Endothelial cell of umbilical vein (primary cell): ENCODE measurements around the genes POC1A, PPM1M and GNL3.

DNA sequence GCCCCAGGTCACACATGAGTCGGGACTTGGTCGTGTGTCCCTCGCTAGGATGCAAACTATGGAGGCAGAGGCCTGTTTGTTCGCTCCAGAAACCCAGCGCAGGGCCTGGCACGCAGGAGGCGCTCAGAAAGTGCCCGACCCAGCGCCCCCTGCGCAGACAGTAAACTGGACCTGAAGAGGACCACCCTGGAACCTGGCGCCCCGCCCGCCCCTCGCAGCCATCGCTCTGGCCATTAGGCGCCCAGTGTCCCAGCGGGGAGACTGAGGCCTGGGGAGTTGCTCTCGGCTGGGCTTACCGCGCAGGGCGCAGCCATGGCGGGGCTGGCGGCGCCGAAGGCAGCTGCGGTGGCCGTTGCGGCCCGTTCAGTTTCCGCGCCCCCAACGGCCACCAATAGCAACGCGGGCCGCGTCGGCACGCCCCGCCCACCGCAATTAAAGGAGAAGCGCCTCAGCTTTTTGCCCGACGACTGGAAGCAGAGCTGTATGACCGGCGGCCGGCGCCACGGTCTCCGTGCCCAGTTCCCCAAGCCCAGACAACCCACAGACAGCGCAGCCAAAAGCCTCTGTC lies at the start of gene POC1A:
TSS of gene POC1A (minus strand) at position 365 of the 568 bp plus-strand sequence.
- PRO-cap, result bidirectional peak, plus-strand start at position 463 of the sequence, minus-strand start at position 308 of the sequence
CAGE:
- cytosol, long polyA minus RNA, result no peak
- cytosol, long polyA plus RNA, result start-site peak on the minus strand centred at position 340 of the sequence, 36 bp wide, 58 and 117 reads in 2 replicates
- long polyA plus RNA, result start-site peak on the minus strand centred at position 337 of the sequence, 40 bp wide, 113 and 75 reads in 2 replicates
- nucleus, long polyA minus RNA, result start-site peak on the minus strand centred at position 325 of the sequence, 16 bp wide, 27 reads
- nucleus, long polyA plus RNA, result no peak

- PRO-cap, result no peak
CAGE:
- cytosol, long polyA minus RNA, result no peak
- cytosol, long polyA plus RNA, result no peak
- long polyA plus RNA, result no peak
- nucleus, long polyA minus RNA, result no peak
- nucleus, long polyA plus RNA, result no peak
Observed at GRCh38 chr3:52177414-52178094, 20.4 kb upstream of the ALAS1 start.

- PRO-cap, result no peak
CAGE:
- cytosol, long polyA minus RNA, result no peak
- cytosol, long polyA plus RNA, result no peak
- long polyA plus RNA, result no peak
- nucleus, long polyA minus RNA, result no peak
- nucleus, long polyA plus RNA, result no peak
Observed at GRCh38 chr3:52183666-52184357, 14.1 kb upstream of the ALAS1 start.

GRCh38 chr3:52204258-52204919 lies 6.4 kb downstream of the ALAS1 start:
- PRO-cap, result no peak
CAGE:
- cytosol, long polyA minus RNA, result no peak
- cytosol, long polyA plus RNA, result no peak
- long polyA plus RNA, result no peak
- nucleus, long polyA minus RNA, result no peak
- nucleus, long polyA plus RNA, result no peak

- PRO-cap, result no peak
CAGE:
- cytosol, long polyA minus RNA, result no peak
- cytosol, long polyA plus RNA, result no peak
- long polyA plus RNA, result no peak
- nucleus, long polyA minus RNA, result no peak
- nucleus, long polyA plus RNA, result no peak
Observed at GRCh38 chr3:52209962-52211029, 12.3 kb downstream of the ALAS1 start.

- PRO-cap, result bidirectional peak, plus-strand start at chr3:52245758, minus-strand start at chr3:52245826; bidirectional peak, plus-strand start at chr3:52246010, minus-strand start at chr3:52245987
CAGE:
- cytosol, long polyA minus RNA, result no peak
- cytosol, long polyA plus RNA, result no peak
- long polyA plus RNA, result no peak
- nucleus, long polyA minus RNA, result start-site peak on the plus strand at chr3:52245722-52245785, 7 reads; start-site peak on the plus strand at chr3:52245991-52246173, 6 reads
- nucleus, long polyA plus RNA, result no peak
Observed at GRCh38 chr3:52245226-52246386, at the start of gene PPM1M. Gene PPM1M (plus strand): TSS chr3:52245759.

GRCh38 chr3:52289245-52290171 lies 1.9 kb downstream of the GLYCTK start:
- PRO-cap, result no peak
CAGE:
- cytosol, long polyA minus RNA, result no peak
- cytosol, long polyA plus RNA, result no peak
- long polyA plus RNA, result no peak
- nucleus, long polyA minus RNA, result no peak
- nucleus, long polyA plus RNA, result no peak

- PRO-cap, result no peak
CAGE:
- cytosol, long polyA minus RNA, result no peak
- cytosol, long polyA plus RNA, result no peak
- long polyA plus RNA, result no peak
- nucleus, long polyA minus RNA, result no peak
- nucleus, long polyA plus RNA, result no peak
Observed at GRCh38 chr3:52297996-52299206, 10.8 kb downstream of the GLYCTK start.

DNA sequence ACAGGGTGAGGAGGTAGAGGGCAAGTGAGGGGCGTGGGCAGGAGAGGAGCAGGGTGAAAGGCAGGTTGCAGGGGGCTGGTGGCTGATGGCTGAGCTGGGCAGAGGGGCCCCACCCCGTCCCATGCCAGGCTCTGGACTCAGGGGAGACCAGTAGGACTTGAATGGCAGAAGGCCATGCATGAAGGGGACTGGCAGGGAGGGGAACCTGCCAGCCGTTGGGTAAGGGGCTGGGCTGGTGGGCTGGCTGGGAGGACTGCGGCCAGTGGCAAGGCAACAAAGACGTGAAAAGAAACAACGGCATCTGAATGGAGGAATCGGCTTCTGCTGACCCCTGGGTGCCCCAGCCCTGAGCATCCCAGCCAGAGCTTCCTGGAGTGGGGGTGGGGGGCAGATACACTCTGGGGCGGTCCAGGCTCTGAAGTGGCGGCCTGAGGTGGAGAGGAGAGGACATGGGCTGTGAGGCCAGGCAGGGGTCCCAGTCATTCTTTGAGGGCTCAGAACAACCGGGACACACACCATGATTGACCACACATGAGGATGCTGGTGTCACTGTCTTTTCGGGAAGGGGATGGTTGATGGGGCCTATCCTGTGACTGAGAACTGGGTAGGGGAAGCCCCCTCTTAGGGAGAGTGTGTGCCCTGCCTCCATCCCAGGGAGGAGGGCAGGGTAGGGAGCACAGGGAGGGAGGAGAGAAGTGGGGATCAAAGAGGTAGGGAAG lies 11.7 kb downstream of the GLYCTK start:
- PRO-cap, result unidirectional peak, plus-strand start at position 485 of the sequence
CAGE:
- cytosol, long polyA minus RNA, result no peak
- cytosol, long polyA plus RNA, result no peak
- long polyA plus RNA, result no peak
- nucleus, long polyA minus RNA, result no peak
- nucleus, long polyA plus RNA, result no peak

DNA sequence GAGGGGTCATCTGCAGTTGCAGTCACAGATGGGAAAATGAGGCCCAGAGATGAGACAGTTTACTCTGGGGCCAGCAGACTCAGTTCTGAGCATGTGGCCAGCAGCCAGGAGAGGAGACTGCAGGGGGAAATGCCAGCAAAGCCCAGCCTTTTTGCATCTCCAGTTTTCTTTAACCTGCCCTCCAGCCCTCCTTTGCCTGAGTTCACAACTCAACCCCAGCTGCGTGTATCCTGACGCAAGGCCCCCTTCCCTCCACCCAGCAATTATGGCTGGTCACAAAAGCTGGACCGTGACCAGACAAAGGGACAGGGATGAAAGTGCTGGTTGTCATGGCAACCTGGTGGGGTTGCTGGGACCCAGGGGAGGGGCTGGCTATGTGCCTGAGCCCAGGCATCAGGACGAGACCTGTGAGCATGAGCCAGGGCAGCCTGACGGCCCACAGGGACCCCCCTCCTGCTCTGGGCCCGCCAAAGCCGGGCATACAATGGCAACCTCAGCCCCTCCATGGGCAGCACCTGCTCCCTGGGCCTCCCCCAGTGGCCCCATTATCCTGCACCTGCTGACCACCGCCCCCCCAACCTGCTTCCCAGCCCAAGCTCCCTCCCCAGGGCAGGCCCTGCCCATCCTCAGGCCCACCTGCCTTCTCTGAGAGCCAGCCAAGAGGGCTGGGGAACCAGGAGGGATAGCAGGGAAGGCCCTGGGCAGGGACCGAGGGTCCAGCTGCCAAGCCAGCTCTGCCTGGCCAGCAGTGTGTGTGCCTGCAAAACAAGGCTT lies 4.5 kb upstream of the DNAH1 start:
- PRO-cap, result no peak
CAGE:
- cytosol, long polyA minus RNA, result no peak
- cytosol, long polyA plus RNA, result no peak
- long polyA plus RNA, result no peak
- nucleus, long polyA minus RNA, result no peak
- nucleus, long polyA plus RNA, result no peak

DNA sequence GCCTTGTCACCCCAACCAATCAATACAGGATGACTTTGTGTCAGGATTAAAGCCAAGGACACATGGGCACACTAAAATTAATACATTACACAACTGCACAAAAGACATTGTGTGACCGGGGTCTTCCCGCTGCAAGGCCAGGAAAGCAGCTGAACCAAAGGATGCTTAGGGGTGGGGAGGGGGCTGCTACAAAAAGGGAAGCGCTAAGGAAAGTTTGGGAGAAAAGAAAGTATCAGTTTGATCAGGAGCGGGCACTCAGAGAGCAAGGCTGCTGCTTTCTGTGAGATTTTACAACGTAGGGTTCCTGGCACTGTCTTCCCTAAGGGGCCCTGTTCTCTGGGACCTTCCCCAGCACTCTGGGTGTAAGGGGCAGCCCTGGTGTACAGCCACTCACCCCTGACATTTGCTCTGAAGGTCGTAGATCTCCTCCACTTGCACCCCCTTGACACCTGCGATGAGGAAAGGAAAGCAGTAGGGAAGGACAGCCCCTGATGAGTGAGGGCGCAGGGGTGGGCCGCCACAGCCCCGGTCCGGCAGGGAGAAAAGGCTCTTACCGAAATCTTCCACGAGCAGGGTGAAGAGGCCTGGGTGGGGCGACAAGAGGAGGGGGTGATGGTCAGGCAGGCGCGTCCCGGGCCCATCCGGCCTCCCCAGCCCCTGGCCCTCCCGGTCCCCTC lies 510 bp downstream of the BAP1 start:
- PRO-cap, result no peak
CAGE:
- cytosol, long polyA minus RNA, result no peak
- cytosol, long polyA plus RNA, result no peak
- long polyA plus RNA, result no peak
- nucleus, long polyA minus RNA, result no peak
- nucleus, long polyA plus RNA, result no peak

DNA sequence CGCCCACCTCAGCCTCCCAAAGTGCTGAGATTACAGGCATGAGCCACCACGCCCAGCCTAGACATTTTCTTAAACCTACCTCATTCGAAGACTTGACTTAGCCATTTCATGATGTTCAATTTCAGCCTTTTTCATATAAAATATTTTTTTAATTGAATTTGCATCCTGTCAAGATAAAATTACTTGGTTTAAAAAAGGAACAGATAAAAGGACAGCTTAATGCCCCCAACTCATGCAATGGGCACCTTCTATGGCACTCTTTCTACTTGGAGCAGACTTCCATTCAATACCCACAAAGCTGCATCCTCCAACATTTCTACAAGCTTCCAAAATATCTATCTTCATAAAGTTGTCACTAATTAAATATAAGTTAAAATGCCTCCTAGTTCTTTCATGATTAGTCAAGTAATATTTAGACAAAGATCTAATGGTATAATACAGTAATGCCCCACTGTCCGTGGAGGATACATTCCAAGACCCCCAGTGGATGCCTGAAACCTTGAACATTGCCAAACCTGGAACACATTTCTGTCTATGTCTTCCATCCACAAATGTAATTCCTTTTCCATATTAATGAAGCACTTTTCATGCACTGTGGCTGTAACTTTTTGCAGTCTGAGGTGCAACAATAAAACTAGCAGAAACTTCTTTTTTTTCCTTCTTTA lies 41.1 kb upstream of the GNL3 start:
- PRO-cap, result no peak
CAGE:
- cytosol, long polyA minus RNA, result no peak
- cytosol, long polyA plus RNA, result no peak
- long polyA plus RNA, result no peak
- nucleus, long polyA minus RNA, result no peak
- nucleus, long polyA plus RNA, result no peak

GRCh38 chr3:52685344-52686581 lies at the start of gene GNL3:
Gene GNL3 (plus strand): TSS chr3:52686032.
- PRO-cap, result bidirectional peak, plus-strand start at chr3:52686032, minus-strand start at chr3:52685882
CAGE:
- cytosol, long polyA minus RNA, result start-site peak on the minus strand at chr3:52685883-52685907, 197 reads; start-site peak on the plus strand at chr3:52685999-52686033, 656 reads
- cytosol, long polyA plus RNA, result start-site peak on the plus strand at chr3:52685999-52686039, 925 and 1,233 reads in 2 replicates
- long polyA plus RNA, result start-site peak on the minus strand at chr3:52685774-52685946, 777 and 428 reads in 2 replicates; start-site peak on the plus strand at chr3:52685997-52686154, 1,203 and 2,369 reads in 2 replicates
- nucleus, long polyA minus RNA, result start-site peak on the minus strand at chr3:52685555-52685581, 177 reads; start-site peak on the minus strand at chr3:52685758-52685949, 798 reads; start-site peak on the plus strand at chr3:52686005-52686154, 3,191 reads
- nucleus, long polyA plus RNA, result start-site peak on the minus strand at chr3:52685759-52685948, 62 and 532 reads in 2 replicates; start-site peak on the plus strand at chr3:52685998-52686278, 2,485 and 2,939 reads in 2 replicates

DNA sequence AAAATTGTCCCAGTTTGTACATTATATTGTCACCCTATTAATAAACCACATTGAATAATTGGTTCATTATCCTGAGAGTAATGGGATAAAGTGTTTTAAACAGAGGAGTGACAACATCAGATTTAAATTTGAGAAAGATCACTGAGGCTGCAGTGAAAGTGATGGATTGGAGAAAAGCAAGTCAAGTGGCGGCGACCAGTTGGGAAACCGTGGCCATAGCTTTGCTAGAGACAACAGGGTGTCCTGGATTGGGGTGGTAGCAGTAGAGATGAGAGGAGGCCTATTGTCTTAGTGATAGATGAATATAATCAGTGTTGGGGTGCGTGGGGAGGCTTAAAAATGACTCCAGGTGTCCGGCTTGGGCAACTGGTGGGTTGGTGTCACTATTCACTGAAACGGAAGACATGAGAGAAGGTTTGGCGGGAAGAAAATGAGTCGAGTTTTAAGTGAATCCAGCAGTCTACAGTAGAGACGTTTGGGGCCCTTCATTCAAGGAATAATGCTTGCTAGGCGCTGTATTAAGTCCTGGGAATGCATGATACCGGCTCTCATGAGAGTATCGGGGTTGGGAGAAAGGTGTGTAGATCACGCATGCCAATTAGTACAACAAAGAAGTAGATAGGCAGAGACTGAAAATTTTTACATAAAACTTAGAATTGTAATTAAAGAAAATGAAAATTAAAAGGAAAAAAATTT lies 832 bp downstream of the NEK4 start:
- PRO-cap, result no peak
CAGE:
- cytosol, long polyA minus RNA, result no peak
- cytosol, long polyA plus RNA, result no peak
- long polyA plus RNA, result no peak
- nucleus, long polyA minus RNA, result no peak
- nucleus, long polyA plus RNA, result no peak

DNA sequence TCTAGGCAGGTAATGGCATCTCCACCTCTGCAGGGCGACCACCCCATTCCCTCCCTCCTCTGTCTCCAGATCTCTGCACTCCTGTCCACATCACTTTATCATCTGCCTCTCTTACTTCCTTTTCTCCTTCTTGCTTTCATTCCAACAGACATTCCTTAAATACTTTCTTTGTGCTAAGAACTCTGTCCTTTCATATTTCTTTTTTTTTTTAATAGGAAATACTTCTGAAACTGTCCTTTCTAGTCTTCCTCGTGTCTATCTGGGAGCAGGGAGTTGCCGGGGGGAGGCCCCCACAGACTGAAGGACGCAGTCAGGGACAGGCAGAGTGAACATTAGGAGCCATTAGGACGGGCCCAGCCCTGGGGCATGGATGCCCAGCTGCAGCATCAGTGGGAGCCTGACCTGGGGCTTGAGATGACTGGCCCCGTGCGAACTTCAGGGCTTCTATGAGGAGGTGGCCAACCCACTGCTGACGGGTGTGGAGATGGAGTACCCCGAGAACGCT lies 7.4 kb downstream of the ITIH3 start:
- PRO-cap, result no peak
CAGE:
- cytosol, long polyA minus RNA, result no peak
- cytosol, long polyA plus RNA, result no peak
- long polyA plus RNA, result no peak
- nucleus, long polyA minus RNA, result no peak
- nucleus, long polyA plus RNA, result no peak

- PRO-cap, result no peak
CAGE:
- cytosol, long polyA minus RNA, result no peak
- cytosol, long polyA plus RNA, result no peak
- long polyA plus RNA, result no peak
- nucleus, long polyA minus RNA, result no peak
- nucleus, long polyA plus RNA, result no peak
Observed at GRCh38 chr3:52813181-52813763, 17.2 kb downstream of the ITIH4 start.

DNA sequence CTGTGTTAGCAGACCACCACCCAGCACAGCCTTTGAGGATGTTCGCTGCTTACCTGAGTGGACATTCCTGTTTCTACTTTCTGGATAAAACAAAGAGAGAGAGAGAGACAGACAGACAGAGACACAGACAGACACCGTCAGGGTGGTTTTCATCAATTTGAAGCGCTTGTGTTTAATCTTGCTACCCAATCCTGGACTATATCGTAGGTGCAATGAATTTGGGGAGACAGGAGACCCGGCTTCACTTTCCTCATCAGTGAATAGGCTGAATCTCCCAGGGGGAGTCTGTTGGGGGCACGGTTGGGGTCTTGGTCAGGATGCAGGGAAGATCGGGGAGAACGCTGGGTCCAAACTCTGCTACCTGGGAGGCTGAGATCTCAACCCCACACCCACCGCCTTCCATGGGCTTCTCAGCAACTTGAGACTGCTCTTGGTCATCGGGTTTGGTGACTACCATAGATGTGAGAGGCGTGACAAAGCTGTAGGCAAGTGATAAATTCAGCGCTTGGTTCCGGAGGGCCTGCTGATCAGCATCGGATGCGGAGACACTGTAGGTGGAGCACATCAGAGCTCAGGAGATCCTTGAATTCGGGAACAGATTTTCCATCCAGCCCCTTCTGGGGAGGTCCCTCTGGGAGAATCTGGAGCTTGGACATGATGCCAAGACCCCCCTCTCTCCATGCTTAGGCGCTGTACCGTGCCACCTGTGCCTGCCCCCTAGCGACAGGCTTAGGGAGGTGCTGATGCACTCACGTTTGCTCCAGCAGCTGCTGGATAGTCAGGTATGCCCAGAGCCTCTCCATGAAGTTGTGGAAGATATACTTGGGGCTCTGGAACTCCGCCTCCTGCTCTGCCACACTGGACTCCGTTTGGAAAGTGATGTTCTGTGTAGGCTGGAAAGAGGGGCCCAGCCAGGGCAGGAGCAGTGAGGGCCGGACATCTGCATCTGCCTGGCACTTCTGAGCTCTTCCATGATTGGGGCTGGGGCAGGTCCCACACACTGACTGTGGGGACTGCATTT lies 9.9 kb downstream of the ITIH4 start:
- PRO-cap, result no peak
CAGE:
- cytosol, long polyA minus RNA, result no peak
- cytosol, long polyA plus RNA, result no peak
- long polyA plus RNA, result no peak
- nucleus, long polyA minus RNA, result no peak
- nucleus, long polyA plus RNA, result no peak

DNA sequence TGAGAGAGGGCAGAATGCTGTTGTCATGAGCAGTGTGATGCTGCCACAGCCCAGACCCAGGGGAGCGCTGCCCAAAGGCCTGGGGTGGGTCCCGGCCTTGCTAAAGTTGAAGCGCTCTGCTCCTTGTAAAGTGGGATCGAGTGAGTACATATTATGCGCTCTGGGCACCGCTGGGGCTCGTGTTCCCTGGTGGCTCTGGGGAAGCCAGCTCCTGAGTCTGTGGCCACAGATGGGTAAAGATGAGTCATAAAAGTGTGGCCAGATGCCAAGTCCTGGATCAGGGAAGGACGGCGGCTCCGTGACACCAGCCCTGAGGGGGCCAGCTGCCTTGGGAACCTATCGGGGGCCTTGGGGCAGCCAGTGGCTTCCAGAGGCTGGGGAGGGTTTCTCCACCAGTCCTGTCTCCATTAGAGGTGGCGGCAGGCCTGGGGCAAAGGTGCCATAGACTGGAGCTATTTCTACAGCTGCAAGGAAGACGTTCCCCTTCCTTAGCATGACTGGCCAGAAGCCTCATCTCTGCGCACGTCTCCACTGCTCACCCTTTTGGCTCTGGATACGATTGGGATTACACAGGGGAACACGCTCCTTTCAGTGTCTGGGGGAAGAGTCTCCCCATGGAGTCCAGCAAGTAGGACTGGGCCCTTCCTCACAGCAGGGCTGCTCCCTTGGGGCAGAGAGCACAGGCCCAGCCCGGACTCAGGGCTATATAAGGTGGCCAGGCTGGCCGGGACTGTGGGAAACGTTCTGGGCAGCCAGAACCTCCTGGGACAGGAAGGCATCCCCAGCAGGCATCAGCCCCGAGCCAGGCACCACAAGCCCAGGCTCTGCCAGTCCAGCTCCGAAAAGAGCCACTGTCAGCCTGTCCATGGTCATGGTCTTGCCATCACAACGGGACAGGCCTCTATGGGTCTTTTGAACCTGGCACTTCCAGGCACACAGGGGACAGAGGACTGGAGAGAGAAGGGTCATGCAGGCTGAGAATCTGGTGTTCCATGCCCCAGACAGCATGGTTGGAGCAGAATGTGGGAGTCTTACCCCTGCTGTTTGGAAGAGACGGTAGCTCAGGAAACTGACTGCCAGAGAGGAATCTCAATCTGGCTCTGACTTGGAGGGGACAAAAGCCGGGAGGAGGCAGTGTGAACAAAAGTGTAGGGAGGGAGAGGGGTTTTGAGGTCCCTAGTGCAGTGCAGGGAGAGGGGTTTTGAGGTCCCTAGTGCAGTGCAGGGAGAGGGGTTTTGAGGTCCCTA lies 1.4 kb upstream of the ITIH4 start:
- PRO-cap, result no peak
CAGE:
- cytosol, long polyA minus RNA, result no peak
- cytosol, long polyA plus RNA, result no peak
- long polyA plus RNA, result no peak
- nucleus, long polyA minus RNA, result no peak
- nucleus, long polyA plus RNA, result no peak

GRCh38 chr3:52838944-52839725 lies 4.3 kb upstream of the MUSTN1 start:
- PRO-cap, result no peak
CAGE:
- cytosol, long polyA minus RNA, result no peak
- cytosol, long polyA plus RNA, result no peak
- long polyA plus RNA, result no peak
- nucleus, long polyA minus RNA, result no peak
- nucleus, long polyA plus RNA, result no peak

GRCh38 chr3:52842197-52843568 lies 7.9 kb upstream of the MUSTN1 start:
- PRO-cap, result no peak
CAGE:
- cytosol, long polyA minus RNA, result no peak
- cytosol, long polyA plus RNA, result no peak
- long polyA plus RNA, result no peak
- nucleus, long polyA minus RNA, result no peak
- nucleus, long polyA plus RNA, result no peak